Mesenchymal stem cell of adipose (primary cell): Measurements from ENCODE around the gene RPL22.

DNA sequence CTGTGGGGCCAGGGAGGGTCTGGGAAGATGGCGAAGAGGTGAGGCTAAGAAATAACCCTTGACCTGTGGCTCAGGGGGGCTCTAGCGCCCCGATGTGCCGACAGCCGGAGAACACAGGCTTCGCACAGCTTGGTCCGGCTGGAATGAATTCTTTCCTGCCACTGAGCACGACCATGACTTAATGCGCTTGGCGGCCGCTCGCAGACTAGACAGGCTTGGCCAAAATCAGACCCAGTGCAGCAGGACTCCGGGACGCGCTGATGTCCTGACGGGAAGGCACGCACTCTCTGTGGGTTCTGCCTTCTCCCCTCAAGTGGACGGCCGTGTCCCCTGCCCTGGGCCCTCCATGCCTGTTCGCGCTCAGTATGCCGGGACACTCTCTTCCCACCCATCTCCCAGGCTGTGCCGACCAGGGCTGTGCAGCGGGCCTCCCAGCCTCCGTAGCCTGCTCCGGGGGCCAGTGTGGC is 88.4 kb upstream of the ARHGEF16 start:
- CAGE, long polyA plus RNA = no peak

GRCh38 chr1:3471276-3472385 is 17.2 kb downstream of the ARHGEF16 start:
- CAGE, long polyA plus RNA = no peak

- CAGE, long polyA plus RNA = no peak
Measured at GRCh38 chr1:3504007-3504718, 49.7 kb downstream of the ARHGEF16 start.

DNA sequence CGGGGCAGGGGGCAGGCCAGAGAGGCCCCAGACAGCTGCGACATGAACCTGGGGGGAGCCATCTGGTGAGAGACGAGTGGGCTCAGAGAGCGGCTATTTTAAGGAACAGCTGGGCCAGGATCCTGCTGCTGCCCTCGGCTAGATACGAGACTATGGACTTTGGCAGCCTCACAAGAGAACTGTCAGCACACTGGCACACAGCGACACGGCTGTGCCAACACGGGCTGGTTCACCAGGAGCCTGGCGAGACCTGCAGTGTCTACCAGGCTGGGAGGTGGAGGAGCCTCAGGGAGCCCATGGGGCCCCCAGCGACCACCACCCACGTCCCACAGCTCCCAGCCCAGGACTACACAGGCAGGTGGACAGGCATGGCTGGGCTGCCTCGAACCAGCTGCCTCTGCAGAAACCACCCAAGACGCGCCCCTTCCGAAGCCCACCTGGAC is 75.0 kb downstream of the ARHGEF16 start:
- CAGE, long polyA plus RNA = no peak

DNA sequence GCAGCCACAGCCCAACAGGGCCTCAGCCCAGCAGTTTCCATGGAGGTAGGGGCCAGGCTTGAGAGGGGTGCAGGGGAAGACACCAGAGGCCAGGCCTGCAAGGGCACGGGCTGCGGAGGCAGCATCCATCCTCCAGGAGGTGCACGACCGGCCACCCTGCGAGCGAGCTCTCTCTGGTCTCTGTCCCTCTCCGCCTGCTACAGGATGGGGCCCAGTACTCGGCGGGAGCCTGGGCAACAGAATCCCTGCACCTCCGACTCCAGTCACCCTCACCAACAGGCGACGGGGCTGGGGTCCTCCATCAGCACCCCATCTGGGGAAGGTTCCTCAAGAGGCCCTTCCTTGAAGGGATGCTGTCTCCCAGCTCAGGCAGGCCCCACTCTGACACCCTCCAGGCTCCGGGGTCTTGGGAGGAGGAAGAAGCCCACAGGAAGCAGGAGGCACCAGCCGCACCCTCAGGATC is 77.8 kb downstream of the MEGF6 start:
- CAGE, long polyA plus RNA = no peak

DNA sequence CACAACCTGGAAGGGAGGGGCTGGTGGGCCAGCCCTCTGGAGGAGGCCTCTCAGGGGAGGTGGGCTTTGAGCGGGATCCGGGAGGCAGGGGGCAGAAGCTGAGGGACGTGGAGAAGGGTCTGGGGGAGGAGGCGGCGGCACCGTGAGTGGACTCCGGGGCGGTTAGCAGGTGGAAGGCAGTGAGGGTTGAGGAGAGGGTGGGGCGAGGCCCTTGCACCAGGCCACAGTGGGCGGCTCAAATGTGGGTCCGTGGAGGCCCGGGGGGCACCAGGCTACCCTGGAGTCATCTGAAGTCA is 46.1 kb downstream of the TP73 start:
- CAGE, long polyA plus RNA = no peak

DNA sequence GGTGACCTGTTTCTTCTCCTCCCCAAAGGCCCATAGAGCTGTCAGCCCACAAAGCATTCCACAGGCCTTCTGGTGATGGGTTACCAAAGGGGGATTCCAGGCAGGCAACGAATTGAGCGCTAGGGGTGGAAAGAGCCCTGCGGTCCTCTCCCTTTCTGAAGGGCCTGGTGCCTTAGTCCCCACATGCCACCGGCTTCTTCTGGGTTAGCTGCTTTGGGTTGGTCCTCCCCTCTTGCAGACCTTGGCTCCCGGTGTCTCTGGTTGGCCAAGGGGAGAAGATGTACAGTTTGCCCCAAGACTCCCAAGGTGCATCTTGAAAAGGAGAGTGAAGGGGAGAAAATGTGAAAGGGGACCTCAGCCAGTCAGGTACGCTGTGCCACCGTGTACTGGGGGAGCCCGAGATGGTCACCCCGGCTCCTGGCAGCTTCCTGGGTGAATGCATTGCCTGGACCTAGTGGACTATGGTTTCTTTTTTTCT is 627 bp downstream of the CCDC27 start:
- CAGE, long polyA plus RNA = no peak

DNA sequence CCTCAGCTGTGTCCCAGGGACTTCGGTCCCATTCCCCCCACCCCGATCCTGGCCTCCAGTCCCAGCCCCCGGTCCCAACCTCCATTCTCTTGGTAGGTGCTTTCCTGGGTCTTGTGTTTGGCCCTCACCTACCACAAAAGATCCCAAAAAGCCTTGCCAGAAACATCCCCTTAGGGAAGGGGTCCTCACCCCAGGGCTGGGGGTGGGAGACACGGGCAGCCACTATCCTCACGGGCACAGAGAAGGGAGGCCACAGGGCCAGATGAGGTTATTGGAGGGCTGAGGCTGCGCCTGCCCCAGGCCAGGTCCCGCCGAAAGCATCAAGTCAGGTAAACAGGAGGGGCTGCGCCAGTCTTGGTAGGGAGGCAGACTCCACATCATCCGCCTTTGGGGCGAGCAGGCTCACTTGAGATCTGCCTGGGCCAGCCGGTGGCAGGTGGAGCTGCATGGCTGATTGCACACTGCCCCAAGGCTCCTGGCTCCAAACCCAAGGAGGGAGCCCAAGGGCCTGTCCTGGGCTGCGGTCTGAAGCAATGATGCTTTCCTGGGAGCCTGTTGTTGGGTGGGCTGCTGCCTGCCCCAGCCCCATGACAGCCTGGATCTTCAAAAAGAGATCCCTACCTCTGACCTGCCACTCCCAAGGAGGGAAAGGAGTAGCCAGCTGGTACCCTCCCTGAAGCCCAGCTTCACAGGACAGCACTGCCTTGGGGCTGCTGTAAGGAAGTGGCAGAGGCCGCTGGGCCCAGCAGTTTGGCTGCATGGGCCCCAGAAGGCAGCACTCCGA is 4.5 kb downstream of the SMIM1 start:
- CAGE, long polyA plus RNA = no peak

DNA sequence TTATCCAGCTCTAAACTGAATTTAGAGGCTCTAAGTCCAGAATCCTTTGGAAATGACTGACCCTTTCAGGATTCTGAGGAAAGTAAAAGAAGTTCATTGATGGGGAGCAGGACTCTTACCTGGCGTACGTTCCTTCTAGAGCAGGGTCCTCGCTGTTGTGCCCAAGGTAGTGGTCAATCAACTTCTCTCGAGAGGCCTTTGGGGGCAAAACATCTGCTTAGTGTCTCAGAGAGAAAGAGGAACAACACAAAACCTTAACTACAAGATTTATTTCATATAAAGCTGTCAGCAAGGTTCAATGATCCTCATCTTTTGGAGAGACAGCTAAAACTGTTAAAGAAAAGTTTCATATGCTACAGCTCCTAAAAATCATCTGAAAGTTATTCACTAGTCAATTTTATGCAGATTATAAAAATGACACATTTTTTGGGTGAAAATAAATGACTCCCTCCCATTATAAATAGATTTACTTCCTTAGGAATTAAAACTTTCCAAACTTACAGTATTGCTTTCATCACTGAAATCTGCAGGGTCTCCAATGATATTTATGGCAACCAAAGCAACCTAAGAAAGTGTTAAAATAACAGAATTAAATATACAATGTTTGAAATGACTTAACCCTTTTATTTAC is 12.1 kb downstream of the CEP104 start:
- CAGE, long polyA plus RNA = no peak

DNA sequence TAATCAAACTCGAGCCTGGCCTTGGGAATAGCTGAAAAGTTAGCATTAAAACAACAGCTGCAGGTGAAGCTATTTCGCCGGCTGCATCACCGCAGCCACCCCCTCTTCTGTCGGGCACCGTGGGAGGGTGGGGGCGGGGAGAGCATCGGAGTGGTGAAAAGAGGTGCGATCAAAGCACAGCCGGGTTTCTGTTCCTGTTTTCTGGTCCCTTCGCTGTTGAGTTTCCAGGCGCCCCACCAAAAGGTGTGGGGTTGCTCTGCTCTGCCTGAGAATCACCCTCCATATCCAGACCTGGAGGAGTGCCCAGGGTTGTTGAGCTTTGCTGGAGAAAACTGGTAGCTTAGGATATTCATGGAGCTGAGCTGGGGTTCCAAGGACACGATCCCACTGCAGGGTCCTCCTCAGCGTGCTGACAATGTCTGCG is 127.5 kb upstream of the C1orf174 start:
- CAGE, long polyA plus RNA = no peak

GRCh38 chr1:4710935-4711415 is 56.6 kb downstream of the AJAP1 start:
- CAGE, long polyA plus RNA = no peak

DNA sequence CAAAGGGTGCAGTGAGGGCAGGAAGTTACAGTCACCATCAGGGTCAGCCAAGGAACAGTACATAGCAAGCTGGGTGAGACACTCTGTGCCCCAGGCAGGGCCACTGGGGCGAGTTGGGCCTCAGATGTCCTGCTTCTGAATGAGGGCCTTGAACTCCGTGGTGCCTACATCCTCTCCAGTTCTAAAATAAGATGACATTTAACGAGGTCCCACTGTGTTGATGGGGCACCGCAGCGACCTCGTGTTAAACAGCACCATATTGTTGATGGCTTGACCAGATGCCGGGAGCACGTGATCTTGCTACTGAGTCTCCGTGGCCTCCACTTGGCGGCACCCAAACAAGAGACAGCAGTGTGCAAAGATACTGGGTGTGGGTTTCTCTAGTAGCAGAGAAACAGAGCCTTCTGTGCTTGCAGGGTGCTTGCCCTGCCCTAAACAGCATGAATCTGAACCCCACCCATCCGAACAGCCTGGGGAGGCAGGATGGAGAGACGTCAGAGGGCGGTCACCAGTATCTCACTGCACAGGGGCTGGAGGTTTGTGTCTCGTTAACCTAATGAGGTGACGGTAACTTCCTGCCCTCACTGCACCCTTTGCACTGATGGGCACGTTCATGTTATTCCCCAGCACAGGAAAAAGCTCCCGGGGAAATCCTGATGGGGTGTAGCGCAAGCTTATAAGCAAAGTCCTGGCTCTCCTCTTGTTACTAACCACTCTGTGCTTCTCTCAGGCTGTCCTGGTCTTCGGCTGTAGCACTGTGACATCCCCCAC is 324.4 kb downstream of the AJAP1 start:
- CAGE, long polyA plus RNA = no peak

- CAGE, long polyA plus RNA = no peak
Measured at GRCh38 chr1:6016174-6017010, 24.2 kb upstream of the NPHP4 start.

DNA sequence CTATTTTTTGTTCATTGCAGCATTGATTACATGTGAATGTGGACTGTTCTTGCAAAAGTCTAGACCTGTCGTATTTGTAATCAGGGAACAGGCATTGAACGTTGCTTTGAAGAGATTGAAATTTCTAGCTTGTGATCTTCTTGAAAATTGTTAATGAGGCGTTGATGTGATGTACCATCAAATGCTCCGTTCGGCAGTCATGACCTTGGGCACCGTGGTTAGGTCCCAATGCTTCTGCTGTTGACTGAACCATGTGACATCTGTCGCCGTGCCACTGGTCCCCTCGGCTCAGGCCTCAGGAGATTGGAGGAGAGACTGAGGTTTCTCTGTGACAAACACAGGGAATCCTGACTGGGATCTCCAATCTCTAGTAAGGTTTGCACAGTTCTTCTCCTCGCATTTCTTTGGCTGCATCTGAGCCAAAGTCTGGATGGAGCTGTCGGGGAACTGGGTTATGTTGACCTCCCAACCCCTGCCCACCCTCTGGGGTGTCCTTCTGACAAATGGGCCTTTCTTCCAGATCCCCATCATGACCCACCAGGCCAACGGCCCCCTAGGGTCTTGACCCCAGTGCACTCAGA is 18.0 kb upstream of the KCNAB2 start:
- CAGE, long polyA plus RNA = no peak

DNA sequence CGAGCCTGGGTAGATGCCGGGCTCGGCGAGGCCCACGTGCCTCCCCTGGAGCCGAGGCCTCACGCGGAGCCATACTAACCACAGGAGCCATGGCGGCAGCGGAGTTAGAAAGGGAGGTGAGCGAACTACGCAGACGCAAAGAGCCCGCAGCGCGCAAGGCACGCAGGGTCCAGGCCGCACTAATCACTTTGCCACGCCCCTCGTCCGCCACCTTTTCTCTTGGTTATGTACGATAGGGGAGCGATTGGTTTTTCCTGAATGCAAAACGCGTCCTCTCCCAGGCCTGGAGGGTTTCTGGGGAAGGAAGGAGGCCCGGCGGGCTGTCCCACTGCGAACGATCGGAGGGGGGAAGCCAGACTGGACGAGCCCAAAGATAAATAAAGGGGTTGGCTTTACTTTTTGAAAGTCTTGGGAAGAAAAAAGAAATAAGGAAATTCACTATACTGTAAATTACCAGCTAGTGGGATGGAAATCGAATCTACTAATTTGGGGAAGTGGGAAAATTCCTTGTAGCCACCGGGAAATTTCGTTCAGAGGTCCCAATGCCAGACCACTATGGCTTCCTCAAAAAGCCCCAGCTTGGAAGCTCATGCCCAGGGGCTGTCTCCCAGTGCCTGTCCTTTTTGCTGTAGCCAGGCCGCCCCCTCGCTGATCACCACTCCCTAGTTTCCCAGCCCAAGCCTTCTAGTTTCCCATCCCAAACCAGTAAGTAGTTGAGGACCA is at the start of gene RPL22:
Gene RPL22 (minus strand): TSS at position 113 of the 723 bp plus-strand sequence.
- CAGE, long polyA plus RNA = no peak

- CAGE, long polyA plus RNA = no peak
Measured at GRCh38 chr1:6273142-6273815, 12.4 kb upstream of the GPR153 start.

DNA sequence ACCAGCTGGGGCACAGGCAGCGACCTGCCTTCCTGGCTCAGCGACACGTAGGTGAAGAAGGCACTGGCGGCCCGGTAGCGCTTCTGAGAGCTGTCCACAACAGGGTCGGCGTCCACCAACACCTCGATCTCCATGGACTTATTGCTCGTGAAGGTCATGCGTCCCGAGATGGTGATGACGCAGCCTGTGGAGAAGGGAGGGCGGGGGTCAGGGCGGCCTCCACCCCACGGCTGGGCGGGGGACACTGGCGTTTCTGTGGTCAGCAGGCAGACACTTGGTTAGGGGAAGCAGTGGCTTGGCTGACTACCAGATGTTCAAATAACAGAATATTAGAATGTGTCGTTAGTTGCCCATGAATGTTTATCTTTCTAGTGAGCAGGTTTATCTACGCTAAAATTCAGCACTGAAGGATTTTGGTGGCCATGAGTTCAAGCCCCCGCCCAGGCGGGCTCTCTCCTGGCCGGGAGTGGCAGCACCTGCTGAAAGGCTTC is 20.2 kb upstream of the GPR153 start:
- CAGE, long polyA plus RNA = no peak

GRCh38 chr1:6467650-6468478 is 1.9 kb upstream of the TNFRSF25 start:
- CAGE, long polyA plus RNA = no peak

GRCh38 chr1:6473822-6474665 is 8.1 kb upstream of the TNFRSF25 start:
- CAGE, long polyA plus RNA = no peak

DNA sequence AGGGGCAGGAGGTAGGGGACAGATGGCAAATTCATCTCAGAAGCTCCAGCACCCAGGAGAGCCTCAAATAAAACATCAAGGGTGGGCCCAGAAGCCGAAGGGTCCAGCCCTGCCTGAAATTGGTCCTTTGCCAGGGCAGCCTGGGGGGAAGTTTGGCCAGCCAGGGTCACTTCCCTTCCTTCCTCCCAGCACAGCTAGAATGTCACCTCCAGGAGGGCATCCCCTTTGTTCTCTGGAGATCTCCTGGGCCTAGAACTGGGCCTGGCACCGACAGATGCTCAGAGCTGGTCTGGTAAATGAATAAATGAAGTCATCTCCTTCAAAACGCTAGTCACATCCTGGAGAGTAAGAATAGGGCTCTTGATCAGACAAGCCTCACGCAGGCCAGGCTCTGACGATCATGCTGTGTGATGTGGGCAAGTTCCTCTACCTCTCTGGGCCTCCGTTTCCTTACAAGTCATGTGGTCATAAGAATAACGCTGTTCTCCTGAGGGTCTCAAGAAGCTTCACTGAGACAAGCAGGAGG is 1.7 kb upstream of the PLEKHG5 start:
- CAGE, long polyA plus RNA = no peak